ENCODE results near the genes TEX19 and ZNF750.

- PRO-cap = unidirectional peak, minus-strand start at chr17:82231950; unidirectional peak, minus-strand start at chr17:82232137; bidirectional peak, plus-strand start at chr17:82232236, minus-strand start at chr17:82232137
Observed at GRCh38 chr17:82231873-82232682, 3.2 kb downstream of the SLC16A3 start.

DNA sequence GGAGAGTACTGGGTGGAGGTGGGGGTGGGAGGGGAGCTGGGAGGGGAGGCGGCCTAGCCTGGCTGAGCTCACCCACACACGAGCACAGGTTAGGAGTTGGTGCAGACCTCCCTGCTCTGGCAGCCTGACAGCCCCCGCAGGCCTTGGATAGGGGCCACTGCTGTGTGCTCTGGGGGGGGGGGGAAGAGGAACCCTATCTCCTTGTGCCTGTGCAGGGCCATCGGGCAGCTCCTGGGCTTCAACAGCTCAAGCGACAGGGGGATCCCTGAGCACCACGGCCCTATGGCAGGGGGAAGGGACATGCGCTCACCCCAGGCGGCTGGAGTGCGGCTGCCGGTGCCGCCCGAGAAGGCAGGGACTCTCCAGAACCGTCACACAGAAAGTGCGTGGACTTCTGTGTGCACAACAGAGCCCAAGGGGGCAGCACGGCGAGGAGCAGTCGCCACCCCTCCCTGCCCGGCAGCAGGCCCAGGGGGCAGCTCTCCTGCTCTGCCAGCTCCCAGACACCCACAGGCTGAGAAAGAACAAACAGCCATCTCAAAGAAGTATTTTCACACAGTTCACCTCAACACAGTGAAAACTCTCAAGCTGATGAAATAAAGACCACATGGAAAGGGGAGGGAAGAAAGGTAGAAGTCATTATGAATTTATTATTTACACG, 13.3 kb downstream of the SLC16A3 start:
- PRO-cap = no peak

DNA sequence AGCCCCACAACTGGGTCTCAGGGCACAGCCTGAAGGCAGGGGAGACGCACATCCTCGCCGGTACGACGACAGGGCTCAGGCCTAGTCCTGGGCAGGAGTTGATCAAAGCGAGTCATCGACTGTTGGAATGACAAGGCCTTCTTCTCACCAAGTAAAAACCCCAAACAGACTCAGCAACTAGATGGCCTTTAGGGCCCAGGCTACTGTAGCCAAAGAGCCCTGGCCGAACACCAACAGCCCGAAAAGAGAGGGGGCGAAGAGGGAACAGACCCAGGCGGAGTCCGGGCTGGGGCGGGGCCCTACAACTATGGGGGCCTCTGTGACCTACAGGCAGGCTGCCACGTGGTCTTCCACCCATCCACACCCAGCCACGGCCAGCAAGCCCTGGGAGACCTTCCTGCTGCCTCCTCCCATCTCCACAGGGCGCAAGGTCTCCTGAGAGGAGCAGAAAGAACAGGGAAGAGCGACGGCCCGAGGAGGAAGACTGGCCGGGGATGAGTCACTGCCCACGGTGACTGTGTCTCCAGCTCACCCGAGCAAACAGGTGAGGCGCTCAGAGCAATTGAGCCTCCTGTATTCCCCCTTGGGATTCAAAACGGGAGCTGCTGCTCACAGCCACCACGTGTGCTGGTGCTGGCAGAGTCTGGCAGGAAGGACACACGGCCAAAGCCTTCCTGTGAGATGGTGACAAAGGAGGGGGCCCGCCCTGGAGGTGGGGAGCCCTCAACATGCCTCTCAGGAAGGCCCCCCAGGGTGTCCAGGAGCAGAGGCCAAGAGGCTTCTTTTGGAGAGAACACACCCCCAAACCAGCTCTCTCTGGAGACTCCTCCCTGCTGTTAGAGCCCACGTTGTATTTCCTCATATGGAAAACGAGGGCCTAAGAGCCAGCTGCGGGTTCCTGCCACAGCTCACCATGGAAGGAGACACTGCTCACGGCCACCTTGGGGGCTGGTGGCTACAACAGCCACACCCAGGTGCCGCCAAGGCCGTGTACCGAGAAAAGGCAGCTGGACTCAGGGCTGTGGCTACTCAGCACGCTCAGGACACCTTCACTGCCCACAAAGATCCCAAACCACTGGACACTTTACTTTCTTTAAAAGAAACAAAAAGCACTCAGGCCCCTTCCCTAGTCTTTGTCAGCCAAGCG, 17.9 kb downstream of the SLC16A3 start:
- PRO-cap = unidirectional peak, plus-strand start at position 906 of the sequence

DNA sequence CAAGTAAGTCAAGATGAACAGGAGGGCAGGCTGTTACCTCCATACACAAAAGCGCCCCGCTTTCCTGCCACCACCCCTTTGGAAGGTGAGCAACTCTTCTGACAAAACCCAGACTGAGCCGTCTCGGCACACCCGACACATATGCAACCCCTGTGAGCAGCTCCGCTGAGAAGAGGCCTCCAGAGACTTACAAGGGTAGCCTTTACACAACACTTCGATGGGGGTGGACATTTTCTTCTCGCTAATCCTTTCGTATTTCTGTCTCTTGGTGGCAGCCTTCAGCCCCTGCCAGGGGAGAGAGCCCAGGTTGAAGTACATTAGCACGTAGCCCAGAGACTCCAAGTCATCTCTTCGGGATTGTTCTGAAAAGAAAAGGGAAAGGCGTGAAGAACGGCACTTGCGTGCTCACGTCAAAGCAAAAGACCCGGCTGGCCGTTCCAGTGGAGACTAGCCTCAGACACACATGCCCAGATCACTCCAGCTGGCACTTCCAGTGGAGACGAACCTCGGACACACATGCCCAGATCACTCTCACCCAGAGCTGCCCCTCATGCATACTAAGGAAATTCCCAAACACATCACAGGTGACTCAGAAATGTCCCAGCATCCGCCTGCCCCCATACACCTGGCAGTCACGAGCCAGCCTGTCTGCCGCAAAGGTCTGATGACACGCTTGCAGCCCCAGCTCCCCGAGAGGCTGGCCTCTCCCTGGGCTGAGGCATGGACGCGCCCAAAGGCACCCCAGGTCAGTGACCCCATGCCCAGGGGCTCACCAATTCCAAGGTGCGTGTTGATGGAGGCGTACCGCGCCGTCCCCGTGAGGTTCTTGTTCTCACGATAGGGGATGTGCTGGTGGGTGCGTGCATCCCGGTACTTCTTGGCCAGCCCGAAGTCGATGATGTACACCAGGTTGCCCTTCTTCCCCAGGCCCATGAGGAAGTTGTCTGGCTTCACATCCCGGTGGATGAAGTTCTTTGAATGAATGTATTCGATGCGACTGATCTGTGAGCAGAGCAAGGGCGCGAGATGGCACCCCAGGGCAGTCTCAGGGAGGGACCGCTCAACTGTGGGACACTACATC, 20.9 kb downstream of the CSNK1D start:
- PRO-cap = no peak

DNA sequence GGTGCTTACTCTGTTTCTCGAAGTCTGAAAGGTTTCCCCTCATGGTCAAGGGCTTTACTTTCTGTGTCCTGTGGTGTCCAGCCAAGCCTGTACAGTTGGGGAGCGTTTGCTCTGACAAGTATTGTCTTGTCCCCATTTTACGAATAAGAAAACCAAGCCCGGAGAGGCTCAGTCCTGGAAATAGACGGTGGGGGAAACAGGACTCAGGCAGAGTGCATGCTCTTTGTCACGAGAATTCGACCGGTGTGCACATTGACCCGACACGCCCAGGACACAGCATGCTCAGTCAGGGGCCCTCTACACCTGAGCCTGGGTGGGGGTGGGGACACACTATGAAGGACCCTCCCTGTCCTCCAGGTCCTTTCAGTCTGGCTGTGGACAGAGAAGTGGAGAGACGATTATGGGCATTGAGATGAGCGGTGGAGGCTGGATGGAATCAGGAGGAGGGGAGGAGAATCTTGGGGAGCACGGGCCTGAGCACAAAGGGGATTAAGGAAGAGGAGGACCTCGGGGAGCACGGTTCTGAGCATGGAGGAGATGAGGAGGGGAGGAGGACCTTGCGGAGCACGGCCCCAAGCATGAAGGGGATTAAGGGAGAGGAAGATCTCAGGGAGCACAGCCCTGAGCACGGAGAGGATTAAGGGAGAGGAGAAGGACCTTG, 7.4 kb downstream of the CD7 start:
- PRO-cap = no peak

DNA sequence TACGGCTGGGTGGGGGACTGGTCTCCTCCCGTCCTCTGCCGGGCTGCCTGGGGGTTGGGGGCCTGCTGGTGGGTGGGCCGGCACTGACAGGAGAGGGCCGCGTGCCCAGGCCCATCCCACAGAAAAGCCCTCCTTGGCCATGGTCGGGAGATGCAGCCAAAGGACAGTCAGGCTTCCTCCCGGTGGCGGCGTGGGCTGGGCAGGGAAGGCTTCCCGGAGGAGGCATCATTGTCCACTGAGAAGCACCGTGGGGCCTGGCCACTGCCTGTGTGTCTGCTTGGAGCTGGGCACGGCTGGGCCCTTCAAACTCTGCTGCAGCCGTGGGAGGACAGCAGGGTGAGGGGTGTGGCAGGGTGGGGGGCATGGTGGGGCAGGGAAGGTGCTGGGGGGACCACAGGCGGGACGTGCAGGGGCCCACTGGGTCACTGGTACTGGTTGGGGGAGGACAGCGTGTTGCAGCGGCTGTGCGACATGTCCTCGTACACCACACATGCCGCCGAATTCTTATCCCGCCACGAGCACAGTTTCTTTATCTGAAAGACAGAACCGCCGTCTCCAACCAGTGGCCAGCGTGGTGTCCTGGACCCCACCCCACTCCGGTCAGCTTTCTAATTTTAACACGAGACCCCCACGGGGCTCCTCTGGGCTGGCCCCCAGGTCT, 2.4 kb downstream of the CD7 start:
- PRO-cap = no peak

- PRO-cap = no peak
Observed at GRCh38 chr17:82358964-82359427, at the start of gene TEX19. Gene TEX19 (plus strand): TSS chr17:82359247.

- PRO-cap = no peak
Observed at GRCh38 chr17:82385797-82386750, 14.5 kb downstream of the UTS2R start.

DNA sequence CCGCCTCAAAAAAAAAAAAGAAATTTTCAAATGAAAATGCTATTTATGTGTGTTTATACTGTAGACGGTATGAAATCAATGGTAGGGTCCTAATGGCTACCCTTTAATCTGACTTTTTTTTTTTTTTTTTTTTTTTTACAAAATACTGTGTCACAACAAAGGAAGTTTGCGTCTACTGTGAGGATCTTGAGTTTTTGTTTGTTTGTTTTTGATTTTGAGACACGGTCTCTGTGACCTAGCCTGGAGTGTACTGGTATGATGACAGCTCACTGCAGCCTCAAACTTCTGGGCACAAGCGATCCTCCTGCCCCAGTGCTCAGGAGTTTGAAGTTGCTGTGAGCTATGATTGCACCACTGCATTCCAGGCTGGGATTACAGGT, 2.4 kb downstream of the FOXK2 start:
- PRO-cap = no peak

- PRO-cap = no peak
Observed at GRCh38 chr17:82534153-82534923, 14.8 kb downstream of the FOXK2 start.

- PRO-cap = no peak
Observed at GRCh38 chr17:82601112-82601951, 46.9 kb downstream of the WDR45B start.

DNA sequence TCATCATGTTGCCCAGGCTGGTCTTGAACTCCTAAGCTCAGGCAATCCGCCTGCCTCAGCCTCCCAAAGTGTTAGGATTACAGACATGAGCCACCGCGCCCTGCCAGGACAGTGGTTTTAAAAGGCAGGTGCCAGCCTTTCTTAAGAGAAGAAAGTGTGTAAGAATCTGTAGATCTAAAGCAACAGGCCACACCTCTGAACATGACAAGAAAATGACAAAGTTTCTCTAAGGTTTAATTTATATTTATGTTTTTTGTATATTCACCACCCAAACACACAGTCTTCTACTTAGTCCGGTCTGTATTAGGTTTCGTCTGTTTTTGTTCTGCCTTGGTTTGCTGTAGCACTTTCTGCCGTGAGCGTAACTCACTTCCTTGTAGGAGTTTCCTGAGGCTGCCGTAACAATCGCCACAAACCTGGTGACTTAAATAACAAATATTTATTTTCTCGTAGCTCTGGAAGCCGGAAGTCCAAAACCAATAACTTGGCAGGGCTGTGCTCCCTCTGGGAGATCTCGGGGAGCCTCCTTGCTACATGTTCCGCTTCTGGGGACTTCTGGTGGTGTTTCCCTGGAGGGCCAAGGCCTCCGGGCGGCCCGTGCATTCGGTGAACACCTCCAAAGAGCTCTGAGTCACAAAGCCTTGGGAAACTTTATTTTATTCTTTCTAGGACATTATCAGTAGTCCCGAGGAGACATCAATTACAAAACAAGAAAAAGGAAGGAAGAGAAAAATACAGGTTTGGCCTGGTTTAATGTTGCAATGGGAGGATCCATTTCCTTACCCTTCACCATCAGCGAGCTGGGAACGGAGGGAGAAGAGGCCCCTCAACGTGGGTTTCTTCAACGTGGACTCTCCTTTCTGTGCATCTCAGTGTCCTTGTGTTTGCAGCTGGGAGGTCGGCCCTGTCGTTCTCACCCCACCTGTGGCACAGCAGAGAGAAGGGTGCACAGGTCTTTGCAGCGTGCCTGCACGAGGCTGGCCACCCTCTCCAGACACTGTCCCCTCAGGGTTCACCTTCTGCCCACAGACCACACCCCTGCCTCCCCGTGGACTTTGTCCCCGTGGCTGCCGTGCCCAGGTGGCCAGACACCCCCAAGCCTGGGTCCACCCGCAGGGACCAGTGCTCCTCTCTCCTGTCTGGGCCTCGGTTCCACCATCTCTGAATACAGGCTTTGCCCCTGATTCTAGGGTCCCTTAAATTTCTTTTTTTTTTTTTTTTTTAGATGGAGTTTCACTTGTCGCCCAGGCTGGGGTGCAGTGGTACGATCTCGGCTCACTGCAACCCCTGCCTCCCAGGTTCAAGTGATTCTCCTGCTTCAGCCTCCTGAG, 7.0 kb upstream of the WDR45B start:
- PRO-cap = bidirectional peak, plus-strand start at position 509 of the sequence, minus-strand start at position 316 of the sequence; unidirectional peak, minus-strand start at position 628 of the sequence

DNA sequence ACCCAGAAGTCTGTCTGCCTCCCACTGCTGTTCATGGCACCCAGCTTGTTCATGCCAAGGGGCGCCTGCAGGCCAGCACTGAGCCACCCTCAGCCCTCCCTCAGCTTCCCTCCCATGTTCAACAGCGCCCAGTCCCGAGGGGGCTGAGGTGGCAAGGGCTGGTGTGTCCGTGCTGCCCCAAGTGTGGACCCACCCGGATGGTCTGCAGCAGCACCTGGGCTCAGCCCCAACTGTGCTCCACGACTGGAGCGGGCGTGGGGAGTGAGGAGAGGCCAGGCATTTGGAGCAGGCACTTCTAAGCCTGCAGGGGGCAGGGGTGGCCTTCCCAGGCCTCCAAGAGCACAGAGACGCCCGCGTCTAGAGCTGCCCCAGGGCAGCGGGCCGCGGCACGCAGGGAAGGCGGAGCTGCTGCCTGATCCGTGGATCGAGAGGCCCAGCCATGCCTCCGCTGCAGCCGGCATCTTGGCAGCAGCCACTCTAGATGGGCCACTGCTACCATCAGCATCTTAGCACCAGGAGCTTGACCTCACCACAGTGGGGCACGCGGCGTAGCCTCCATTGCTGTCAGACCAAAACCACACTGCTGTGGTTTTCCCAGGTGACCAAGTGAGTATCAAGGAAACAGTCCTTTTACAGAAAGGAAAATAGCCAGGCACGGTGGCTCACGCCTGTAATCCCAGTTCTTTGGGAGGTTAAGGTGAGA, 20.3 kb upstream of the WDR45B start:
- PRO-cap = unidirectional peak, plus-strand start at position 360 of the sequence

GRCh38 chr17:82702942-82703179, 4.4 kb upstream of the RAB40B start:
- PRO-cap = no peak

- PRO-cap = no peak
Observed at GRCh38 chr17:82752279-82752400, 275 bp downstream of the TBCD start.

DNA sequence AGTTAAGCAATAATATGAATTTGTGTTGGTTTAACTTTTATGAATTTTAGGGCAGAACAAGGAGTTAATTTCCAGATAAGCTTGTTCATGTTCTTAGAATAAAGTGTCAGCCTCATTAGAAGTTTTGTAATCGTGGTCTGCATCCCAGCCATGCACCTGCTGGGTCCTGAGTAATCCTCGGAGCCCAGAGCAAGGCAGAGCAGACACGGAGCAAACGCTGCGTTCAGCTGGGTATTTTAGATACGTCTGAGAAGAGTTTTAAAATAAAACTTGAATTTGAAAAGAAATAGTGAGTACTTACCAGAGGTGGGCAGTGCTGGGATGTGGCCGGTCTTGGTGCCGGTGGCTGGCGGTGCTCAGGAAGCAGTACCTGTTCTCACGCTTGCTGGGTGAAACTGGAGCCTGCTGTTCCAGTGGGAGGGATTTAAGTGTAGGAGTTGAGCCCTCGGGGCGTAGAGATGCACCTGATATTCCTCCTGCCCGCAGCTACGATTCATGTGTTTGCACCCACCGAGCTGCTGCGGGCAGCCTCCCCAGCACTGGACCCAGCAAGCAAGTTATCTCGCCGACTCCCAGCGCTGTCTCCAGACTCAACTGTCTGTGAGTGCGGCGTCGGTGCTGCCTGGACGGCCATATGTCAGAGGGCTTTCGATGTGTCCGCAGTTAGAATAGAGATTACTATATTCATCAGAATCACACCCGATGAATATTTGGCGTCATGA, at the start of gene ZNF750:
TSS of gene ZNF750 (minus strand) at position 397 of the 722 bp plus-strand sequence.
- PRO-cap = no peak

DNA sequence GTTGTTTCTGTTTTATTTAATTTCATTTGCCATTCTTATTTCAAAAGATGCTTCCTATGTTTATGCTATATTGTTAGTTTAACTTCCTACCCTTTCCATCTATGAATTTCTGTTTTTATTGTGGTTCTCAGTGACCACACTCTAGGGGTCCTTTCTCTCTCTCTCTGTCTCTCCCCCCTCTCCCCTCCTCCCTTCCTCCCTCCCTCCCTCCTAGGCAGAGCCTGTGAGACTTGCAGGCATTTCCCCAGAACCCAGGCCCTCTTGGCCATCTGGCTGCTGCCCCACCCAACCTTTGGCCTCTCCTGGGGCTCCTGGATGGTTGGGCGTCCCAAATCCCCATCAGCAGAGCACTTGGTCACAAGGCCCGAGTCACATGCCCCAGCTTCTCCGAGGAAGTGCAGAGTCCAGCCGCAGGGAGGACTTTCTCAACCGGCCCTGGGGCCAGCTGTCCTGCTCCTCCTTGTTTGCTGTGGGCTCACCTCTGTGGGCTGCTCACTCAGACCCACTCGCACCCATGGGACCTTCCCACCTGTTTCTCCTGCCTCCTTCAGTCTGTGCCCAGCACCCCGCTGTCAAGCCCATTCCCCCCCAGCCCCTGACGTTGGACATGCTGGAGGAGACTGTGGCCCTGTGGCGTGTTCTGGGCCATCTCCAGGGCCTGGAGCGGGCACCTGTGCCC, 42.1 kb upstream of the ZNF750 start:
- PRO-cap = no peak

- PRO-cap = no peak
Observed at GRCh38 chr17:82890265-82890847, 50.5 kb upstream of the ZNF750 start.

DNA sequence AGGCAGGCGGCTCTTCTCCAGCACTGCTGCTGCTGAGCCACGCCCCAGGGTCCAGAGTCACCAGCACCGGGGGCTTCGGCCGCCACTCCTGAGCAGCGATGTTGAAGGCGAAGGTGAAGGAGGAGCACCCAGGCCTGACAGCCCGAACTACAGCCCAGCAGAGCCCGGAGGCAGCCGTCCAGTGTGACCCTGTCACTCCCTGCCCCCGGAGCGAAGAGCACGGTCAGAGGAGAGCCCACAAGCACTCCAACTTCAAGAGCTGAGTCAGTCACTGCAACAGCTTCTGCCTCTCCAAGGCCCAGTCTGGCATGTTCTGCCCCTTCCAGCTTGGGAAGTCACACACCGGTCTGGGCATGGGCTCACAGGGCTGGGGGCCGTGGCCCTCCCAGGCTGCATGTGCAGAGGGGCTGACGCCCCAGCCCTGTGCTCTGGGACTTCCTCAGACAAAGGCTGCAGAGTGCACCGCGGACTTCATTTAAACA, 41.4 kb downstream of the B3GNTL1 start:
- PRO-cap = no peak

DNA sequence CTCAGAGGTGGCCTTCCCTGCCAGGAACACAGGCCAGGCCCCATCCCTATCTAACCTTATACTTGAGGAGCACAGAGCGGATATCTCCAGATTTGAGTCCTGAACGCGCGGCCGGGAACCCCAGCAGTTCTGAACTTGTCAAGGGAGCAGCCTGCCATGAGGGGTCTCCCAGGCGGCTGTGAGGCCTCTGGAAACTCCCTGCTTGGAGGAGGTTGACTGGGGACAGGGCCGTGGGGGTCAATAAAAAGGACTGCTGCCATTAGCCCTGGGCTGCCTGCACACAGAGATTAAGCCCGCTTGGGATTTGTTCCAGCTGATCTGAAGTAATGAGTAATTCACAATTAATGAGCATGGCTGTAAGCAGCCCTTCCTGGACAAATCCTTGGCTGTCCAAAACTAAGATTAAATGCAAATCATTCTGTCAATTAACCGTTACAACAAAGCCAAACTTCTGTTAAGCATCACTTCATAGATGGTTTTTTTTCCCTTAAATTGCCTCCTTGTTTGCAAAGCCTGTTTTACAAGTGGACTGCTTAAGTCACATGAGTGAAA, 1.7 kb upstream of the B3GNTL1 start:
- PRO-cap = no peak

Measured in cardiac septum (tissue), 1 donor.